Metanephros (tissue), 2 donors: ENCODE measurements around a stretch of chr5.

- RAMPAGE, long total RNA = no peak
Measured at GRCh38 chr5:178150445-178151652, 2.8 kb downstream of the NHP2 start.

GRCh38 chr5:178203753-178204214 is 549 bp upstream of the HNRNPAB start:
- RAMPAGE, long total RNA = no peak

- RAMPAGE, long total RNA = no peak
Measured at GRCh38 chr5:178211000-178212152, 7.0 kb downstream of the HNRNPAB start.

DNA sequence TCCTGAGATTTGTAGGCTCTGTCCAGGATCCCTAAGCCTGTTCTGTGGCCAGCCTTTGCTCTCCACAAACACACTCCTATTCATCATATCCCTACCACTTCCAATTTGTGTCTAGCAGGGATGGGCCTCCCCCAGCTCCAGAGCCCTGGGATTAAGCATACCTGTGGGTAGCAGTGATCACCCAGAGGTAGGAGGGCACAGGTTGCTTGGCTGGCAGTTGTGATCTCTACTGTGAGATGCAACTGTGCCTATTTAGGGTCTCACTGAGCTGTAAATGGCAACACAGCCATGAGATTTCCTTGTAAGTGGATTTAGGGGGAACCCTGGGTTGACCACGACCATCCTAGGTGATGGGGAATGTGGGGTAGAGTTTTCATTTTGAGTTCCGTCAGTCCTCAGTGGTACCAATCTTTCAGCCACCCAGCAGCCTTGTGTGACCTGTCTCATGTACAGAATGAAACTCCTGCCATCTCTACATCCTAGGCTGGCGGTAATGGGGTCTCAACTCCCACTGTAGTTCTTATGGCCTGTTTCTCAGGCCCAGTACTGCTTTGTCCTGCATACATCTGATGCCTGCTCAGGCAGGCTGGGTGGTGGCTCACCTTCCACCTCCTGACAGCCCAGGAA is 7.9 kb downstream of the HNRNPAB start:
- RAMPAGE, long total RNA = no peak

DNA sequence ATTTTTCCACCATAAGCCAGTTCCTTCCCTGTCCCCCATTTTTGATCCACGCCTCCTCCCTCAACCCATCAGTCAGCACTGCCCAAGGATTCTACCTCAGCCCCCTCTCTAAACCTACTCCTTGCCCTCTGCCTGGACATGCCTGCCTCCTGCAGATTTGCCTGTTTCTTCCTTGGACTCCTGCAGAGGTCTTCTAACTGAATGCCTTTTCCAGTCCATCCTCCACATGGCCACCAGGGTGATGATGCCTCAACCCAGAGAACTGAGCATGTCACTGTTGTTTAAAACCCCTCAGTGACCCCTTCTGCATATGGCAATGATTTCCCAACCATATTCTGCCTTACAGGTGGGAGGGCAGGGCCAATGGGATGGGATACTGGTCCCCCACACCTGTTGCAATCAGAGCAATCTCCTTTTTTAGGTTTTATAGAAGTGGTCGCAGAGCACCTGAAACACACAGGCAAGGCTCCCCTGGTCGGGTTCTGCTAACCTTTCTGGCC is 9.4 kb downstream of the PHYKPL start:
- RAMPAGE, long total RNA = no peak

- RAMPAGE, long total RNA = no peak
Measured at GRCh38 chr5:178223678-178224344, 8.8 kb downstream of the PHYKPL start.

- RAMPAGE, long total RNA = no peak
Measured at GRCh38 chr5:178228590-178229956, 3.5 kb downstream of the PHYKPL start.

DNA sequence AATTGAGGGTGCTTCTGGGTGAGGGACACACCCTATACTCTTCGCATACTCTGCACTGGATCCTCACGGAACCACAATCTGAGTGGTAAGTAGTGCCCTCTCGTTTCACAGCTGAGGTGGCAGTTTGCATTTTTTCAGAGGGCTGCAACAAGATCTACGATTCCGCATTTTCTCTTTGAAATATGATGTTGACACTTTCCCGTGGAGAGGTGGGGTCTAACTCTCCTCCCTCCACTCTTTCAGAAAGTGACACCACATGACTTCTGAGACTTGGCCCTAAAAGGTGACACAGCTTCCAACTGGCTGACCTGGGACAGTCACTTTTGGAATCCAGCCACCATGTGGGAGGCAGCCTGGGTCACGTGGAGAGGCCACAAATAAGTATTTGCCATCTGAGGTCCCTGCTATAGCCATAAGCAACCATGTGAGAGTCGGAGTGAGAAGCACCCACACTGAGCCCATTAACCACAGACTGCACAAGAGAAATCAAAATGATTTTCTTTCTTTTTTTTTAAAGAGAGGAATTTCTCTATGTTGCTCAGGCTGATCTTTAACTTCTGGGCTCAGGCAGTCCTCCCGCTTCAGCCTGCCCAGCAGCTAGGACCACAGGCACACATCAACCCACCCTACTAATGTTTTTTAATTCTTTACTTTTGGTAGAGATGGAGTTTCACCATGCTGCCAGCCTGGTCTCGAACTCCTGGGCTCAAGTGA is 4.1 kb upstream of the PHYKPL start:
- RAMPAGE, long total RNA = no peak

DNA sequence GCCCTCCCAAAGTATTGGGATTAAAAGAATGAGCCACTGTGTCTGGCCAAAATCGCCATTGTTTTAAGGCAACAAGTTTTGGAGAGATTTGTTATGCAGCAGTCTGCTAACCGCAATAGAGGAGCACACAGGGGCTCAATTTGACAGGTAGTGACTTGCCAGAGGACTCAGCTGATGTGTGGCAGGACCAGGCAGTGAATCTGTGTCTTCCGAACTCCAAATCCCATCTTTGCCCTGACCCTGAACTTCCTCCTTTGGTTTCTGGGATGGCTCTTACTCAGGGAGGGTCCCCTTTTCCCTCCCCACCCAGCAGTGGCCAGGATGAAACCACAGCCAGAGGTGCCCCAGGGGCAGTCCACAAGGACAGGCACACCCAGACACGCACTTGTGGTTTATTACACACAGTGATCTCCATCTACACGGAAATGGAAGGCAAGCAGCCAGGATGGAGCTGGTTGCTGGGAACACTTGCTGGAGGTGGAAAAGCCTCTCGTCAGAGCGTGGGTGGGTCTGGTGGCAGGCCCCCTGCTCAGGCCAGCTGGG is 4.7 kb upstream of the PHYKPL start:
- RAMPAGE, long total RNA = no peak

- RAMPAGE, long total RNA = no peak
Measured at GRCh38 chr5:178284986-178285461, 52.4 kb upstream of the PHYKPL start.

GRCh38 chr5:178338075-178338769 is 105.6 kb upstream of the PHYKPL start:
- RAMPAGE, long total RNA = no peak

DNA sequence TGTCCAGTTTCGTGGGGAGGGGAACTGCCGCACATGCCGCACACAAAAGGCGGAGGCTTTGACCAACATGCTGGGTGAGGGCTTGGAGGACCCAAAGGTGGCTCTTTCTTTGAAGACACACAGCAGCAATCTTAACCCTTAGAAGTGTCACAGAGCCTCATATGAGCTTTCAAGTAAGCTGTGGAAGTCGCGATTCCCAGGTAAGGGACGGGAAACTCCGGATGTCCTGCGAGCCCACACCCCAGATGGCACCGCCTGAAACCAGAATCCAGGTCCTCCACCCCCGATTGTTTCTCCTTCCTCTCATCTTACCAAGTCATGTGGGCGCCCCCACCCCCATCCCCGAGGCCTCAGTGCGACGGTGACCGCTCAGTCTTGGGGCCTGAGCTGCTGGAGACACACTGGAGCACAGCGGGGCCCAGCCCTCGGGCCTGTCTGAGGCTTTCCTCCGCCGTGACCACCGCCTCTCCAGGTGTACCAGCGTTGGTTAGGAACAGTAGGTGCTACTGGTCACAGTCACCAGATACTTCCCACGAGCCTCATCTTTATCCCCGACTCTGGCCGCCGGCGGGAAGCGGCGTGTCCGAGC is 1.1 kb downstream of the COL23A1 start:
- RAMPAGE, long total RNA = no peak

DNA sequence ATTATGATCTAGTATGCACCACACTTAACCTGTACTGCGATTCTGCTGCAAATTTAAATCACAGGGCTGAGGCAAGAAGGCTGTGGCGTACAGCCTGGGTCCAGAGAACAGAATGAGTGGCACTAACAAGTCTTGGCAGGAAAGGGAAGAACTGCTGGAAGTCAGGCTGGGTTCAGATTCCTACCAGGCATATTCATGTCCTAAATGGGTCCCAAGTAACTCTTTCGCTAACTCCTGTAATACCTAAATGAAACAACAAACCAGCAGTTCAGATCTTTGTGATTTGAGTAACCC is 853 bp upstream of the COL23A1 start:
- RAMPAGE, long total RNA = no peak

GRCh38 chr5:179113133-179113743 is 53.1 kb downstream of the ZNF354C start:
- RAMPAGE, long total RNA = no peak

DNA sequence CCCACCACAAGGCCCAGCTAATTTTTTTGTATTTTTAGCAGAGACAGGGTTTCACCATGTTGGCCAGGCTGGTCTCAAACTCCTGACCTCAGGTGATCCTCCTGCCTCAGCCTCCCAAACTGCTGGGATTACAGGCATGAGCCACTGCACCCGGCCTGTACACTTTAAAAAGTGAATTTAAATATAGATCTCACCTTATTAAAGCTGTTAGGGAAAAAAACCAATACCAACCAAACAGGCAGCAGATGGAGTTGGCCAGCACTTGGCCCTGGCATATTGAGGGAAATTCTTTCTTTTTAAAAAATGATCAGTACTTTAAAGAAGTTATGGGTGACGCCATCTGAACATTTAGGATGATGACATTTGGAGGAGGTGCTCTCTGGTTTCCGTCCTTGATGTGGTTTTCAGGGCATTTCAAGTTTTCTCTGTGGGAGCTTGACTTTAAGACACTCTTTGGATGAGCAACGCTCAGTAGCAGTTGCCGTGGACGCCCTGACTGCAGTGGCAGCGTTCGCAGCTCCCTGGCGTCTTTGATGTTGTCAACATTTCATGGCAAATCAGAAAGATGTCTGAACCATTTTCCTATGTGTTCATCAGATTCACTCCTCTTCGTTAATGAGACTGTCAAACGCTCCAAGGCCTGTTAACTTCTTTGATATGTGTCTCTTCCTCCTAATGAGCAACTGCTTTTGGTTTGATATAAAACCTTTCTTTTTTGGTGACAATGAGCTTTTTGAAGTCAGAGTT is 86.0 kb downstream of the ZNF354C start:
- RAMPAGE, long total RNA = no peak

DNA sequence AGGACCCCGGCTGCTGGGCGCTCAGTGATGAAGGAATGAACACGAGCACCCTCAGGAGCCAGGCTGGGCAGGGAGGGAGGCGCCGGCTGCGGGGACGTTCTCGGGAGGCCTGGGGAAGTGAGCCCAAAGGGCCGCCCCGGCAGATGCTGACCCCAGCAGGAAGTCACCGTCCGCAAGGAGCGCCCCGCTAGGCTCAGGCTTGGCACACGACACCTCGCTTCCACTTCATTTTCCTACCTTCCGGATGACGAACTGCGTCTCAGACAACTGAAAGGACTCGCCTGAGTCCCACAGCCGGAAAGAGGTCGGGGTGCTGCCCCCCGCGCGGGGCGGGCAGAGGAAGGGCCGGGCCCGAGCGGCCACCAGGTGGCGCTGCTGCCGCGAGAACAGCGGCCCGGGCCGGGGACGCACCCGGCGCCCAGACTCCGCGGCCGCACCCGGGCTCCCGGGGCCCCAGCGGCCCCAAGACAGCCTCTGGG is 106.8 kb downstream of the ZNF354C start:
- RAMPAGE, long total RNA = no peak

GRCh38 chr5:179344604-179345145 is 586 bp downstream of the ADAMTS2 start:
- RAMPAGE, long total RNA = no peak

DNA sequence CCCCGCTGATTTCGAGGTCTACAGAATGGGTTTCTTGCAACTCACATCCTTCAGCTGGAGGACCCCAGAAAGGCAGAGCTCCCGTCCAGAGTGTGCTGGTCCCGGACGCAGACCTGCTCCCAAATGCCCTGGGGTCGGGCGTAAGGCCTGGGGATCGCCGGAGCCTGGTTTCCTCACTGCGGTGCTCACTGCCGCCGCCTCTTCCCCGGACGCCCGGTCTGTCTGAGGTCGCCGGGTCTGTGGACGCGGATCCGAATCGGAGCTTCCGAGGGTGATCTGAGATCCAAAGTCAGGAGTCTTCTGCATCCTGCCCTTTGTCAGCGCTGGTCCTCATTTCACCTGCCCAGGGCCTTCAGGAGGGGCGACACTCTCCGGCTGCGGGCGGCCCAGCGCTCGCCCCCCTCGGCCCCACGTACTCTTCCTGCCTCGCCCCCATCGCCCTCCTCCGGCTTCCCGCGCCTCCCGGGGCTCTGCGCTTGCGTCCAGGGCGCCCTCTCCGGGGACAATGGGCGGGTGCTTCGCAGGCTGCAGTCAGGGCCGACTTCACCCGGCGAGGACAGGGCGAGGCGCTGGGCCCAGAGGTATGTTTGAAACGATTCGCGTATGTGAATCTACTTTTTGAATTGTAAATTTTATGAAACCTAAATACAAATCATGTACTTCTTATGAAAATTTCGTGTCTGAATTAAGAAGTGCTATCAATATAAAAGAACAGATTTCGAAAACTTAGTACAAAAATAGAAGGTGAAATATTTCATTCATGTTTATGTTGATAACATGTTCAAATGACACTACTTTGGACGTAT is 19.8 kb upstream of the RUFY1 start:
- RAMPAGE, long total RNA = no peak

GRCh38 chr5:179620247-179621156 is 3.0 kb downstream of the HNRNPH1 start:
- RAMPAGE, long total RNA = no peak

DNA sequence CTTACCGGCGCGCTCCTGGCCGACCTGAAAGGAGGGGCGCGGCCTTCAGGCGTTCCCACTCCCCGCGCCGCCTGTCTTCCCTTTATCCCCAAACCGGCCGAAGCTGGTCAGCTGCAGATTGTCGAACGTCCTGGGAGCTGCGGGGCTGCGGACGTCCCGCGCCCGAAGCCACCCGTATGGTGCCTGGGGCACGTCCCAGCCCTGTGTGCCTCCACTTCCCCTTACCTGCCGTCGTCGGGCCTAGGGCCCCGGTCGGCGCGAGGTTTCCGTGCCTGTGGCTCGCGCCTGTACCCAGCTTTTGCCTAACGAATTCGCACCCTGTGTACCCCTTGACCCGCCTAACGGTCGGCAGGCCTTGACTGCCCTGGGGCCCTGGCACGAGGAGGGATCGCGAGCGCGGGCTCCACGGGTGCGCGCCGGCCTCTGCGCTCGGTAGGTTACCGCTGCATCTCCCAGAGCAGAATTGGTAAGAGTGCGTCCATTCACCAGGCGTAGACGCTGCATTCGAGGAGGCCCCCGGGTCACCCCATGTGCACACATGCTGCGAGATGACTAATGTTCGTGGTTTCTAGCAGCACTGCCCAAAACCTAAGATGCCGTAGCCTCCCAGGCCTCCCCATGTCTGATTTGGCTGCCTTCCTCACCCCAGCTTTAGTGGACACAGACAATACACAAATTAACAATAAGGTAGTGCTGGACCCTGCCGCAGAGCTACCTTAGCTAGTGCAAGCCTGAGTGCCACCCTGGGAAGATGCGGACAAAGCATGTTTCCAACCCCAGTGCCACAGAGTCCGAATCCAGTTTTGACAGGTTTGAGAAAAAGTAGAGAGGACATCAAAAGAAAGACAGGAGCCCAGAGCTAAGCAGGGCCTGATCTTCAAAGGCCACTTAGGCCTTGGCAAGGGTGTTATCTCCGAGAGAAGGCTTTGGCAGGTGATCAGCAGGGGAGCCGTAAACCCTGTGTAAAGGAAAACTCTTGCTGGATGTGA is 915 bp upstream of the HNRNPH1 start:
- RAMPAGE, long total RNA = no peak